SK-MEL-5 (cell line): ENCODE results near the gene ADD3.

RAMPAGE:
- cytosol, long total RNA, result no peak
- long total RNA, result no peak
- nucleus, long total RNA, result no peak
Observed at GRCh38 chr10:103535419-103535741, 41.9 kb downstream of the NEURL1 start.

DNA sequence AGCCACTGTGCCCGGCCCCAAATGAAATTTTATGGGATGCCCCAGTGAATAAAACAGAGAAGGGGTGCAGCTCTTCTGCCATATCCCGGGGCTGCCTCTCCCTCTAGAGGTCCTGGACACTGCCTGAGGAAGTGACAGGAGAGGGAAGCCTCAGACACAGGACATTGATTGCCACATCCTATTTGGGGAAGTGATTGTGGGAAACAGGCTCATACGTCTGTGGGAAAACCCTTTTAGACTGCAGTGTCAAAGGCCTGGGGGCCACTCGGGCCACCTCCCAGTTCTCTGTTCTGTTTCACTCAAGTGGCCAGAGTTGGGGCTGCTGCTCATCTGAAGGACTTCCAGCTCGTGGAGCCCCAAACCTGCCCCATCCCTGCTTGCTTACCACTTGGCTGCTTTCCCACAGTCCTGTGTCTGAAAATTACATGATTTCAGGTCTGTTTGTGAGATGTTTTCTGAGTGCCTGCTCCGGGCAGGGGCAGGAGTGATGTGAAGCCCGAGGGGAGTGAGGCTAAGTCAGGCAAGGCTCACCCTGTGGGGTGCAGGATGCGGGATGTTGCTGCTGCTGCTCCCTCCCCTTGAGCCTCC, 58.2 kb downstream of the NEURL1 start:
RAMPAGE:
- cytosol, long total RNA, result no peak
- long total RNA, result no peak
- nucleus, long total RNA, result no peak

GRCh38 chr10:103557601-103558041, 64.1 kb downstream of the NEURL1 start:
RAMPAGE:
- cytosol, long total RNA, result no peak
- long total RNA, result no peak
- nucleus, long total RNA, result no peak

DNA sequence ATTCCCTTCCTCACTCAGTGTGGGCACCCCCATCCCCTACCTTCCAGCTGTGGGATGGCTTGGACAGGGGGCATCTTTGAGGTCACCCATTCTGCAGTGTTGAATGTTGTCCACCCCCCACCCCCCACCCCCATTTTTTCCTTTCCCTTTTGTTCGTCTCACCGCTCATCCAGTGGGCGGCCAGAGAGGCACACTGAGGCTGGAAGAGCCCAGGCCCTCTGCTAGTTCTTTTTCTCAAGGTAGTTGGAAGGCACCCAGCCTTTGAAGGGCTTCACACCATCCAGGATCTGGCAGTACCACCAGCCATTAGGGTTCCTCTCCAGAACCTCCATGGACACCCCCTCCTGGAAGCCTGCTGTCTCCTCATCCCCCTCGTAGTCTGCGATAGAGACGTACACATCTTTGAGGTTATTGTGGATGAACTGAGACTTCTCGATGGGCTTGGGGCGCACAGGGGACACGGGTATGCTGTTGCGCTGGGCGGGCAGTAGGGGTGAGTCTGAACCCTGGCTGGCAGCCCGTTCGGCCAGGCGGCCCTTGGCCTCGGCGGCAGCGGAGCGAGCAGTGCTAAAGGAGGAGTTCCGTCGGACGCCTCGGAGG, 108.2 kb downstream of the NEURL1 start:
RAMPAGE:
- cytosol, long total RNA, result no peak
- long total RNA, result no peak
- nucleus, long total RNA, result no peak

DNA sequence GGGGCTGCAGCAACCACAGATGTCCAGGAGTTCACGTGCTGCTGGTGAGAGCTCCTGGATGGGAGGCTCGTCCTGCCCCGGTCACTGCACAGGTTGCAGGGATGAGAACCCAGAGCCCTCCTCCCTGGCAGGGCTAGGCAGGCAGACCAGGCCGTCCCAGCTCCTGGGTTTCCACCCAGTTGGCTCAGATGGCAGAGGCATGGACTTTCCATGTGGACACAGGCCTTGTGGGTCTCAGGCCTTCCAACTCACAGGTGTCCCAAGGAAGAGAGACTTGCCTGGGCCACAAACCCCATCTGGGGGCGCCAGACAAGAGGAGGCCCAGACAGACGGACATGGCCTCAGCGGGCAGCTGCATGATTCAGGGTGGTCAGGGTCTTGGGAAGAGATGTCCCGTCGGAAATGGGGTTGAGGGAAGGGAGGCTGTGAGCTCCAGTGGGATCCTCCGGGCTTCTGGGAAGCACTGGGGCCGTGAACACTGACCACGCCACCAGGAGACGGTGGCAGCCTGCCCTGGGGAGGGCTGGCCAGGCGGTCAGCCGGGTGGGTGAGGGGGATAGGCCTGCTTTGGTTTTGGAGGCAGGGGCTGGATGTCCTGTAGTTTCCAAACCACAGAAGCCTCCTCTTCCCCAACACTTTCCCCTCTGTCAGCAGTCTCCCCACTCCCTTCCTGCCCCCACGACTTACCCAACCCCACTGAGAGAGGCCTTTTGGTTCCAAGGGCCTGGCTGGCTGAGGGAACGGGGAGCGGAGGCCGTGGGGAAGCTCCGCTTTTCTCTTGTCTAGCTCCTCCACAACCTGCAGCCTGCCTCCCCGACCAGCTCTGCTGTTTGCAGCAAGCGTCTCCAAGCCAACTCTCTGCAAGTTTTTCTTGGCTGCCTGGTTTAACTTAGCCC, 126.5 kb downstream of the NEURL1 start:
RAMPAGE:
- cytosol, long total RNA, result no peak
- long total RNA, result no peak
- nucleus, long total RNA, result no peak

DNA sequence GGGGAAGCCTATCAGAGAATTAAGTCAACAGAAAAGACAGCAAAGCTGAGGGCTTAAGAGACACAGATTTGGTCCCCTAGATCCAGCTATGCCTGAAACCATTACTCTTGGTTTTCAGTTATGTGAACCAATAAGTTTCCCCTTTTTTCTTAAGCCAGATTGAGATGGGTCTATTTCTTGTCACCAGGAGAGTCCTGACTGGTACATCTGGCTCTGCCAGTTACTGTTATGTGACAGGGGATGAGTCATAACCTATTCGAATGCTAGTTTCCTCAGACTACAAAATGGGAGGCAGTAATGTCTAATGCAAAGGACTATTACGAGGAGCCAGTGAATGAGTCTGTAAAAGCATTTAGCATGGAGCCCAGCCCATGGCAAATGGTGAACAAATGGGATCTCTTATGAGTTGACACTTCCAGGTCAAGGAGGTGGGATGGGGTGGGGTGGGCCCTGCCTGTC, 110.2 kb downstream of the SH3PXD2A start:
RAMPAGE:
- cytosol, long total RNA, result no peak
- long total RNA, result no peak
- nucleus, long total RNA, result no peak

RAMPAGE:
- cytosol, long total RNA, result no peak
- long total RNA, result no peak
- nucleus, long total RNA, result no peak
Observed at GRCh38 chr10:103834885-103835549, 20.4 kb downstream of the SH3PXD2A start.

DNA sequence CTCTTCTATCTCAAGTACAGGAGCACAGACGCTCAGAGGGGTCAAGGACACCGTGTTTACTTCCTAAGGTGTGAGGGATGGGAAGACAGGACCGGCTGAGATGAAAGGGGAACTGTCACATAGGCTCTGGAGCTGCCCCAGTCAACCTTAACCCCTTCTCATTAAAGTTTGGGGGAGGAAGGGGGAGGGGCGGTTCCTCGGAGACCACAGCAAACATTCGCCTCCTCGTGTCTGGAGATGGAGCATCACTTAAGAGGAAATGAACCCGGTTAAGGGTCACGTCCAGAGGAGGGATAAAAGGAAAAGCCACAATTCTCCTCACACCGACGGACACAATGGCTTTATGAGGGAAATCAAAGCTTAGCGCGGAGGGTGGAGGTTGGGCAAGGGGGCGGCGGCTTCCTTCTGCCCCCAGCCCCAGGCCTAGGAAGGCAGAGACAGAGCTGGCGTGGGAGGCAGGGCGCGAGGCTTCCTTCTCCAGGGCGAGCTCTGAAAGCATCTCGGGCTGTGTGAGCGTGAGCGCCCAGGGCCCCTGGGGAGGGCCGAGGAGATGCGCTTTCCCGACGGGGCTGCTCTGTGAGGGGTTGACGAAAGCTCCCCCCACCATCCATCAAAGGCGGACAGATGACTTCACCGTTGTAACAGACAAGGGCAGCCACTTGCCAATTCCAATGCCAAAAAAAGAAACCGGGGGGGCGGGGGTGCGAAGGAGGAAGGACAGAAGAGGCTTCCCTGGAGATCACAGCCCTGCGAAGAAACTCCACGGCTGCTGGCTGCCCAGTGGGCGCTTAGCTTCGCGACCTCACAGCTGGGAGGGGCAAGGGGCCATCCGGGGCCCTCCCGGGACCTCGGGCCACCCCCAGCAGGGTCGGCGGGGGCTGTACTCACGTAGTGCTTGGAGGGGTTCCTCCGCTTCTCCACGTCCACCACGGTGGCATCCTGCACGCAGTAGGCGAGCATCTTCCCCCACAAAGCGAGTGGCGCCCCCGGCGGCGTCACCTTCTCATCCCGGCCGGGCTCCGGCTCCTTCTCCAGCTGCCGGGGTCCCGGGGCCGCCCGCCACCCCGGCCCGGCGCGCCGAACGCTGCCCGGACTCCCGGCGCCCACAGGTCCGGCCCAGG, 709 bp downstream of the SH3PXD2A start:
RAMPAGE:
- cytosol, long total RNA, result no peak
- long total RNA, result no peak
- nucleus, long total RNA, result no peak

DNA sequence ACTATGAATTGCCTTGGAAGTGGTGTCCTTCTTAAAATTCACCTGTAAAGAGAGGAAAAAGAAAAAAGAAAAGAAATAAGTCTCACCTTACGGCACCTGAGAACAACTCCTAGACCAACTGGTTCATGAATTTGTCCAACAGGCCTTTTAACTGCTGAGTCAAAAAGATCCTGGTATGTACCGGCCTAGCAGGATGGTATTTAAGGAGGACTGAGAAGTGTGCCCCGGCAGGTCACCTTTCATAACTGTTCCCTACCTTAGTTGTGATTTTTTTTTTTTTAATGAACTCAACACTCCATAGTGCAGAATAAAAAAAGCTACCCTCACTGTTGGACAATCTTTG, 25.8 kb downstream of the STN1 start:
RAMPAGE:
- cytosol, long total RNA, result no peak
- long total RNA, result no peak
- nucleus, long total RNA, result no peak

RAMPAGE:
- cytosol, long total RNA, result no peak
- long total RNA, result no peak
- nucleus, long total RNA, result no peak
Observed at GRCh38 chr10:103901355-103901698, 16.7 kb downstream of the STN1 start.

GRCh38 chr10:103966432-103966882, 483 bp upstream of the SLK start:
RAMPAGE:
- cytosol, long total RNA, result no peak
- long total RNA, result no peak
- nucleus, long total RNA, result no peak

RAMPAGE:
- cytosol, long total RNA, result no peak
- long total RNA, result no peak
- nucleus, long total RNA, result no peak
Observed at GRCh38 chr10:104067269-104067938, 18.3 kb downstream of the COL17A1 start.

DNA sequence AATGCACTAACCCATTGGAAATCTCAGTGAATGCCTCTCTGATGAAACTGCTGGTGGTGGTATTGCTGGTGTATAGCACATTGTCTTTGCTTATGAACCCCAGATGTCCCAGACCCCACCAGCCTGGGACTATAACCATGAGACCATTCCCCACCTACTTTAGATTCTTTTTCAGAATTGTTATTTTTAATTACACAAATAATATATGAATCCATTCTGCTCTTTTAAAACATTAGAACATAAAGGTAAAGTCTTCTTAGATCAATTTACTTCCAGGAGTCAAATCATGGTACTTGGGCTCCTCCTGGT, 10.4 kb downstream of the CFAP43 start:
RAMPAGE:
- cytosol, long total RNA, result no peak
- long total RNA, result no peak
- nucleus, long total RNA, result no peak

GRCh38 chr10:104322963-104323562, 15.2 kb downstream of the ITPRIP start:
RAMPAGE:
- cytosol, long total RNA, result no peak
- long total RNA, result no peak
- nucleus, long total RNA, result no peak

RAMPAGE:
- cytosol, long total RNA, result no peak
- long total RNA, result no peak
- nucleus, long total RNA, result no peak
Observed at GRCh38 chr10:104328839-104329772, 9.2 kb downstream of the ITPRIP start.

RAMPAGE:
- cytosol, long total RNA, result no peak
- long total RNA, result no peak
- nucleus, long total RNA, result no peak
Observed at GRCh38 chr10:104349514-104350220, 4.0 kb upstream of the CFAP58 start.

DNA sequence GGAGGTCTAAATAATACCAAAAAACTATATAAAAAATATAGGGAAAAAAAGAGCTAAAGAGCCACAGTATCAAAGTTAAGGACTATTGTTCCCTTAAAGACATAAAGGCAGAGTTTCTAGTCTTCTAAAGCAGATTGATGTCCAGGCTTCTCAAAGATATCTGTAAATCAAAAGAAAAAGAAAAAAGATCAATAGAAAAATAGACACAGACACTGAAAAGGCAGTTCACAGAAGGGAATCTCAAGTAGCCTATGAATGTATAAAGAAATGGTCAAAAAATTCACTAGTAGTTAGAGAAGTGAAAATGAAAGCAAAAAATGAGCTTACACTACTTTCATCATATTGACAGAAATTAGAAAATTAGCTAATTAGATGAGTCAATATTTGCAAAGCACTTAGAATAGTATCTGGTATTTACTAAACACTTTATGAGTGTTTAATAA, 1.8 kb upstream of the CFAP58 start:
RAMPAGE:
- cytosol, long total RNA, result no peak
- long total RNA, result no peak
- nucleus, long total RNA, result no peak

RAMPAGE:
- cytosol, long total RNA, result no peak
- long total RNA, result no peak
- nucleus, long total RNA, result no peak
Observed at GRCh38 chr10:104447163-104447946, 93.7 kb downstream of the CFAP58 start.

GRCh38 chr10:110007884-110008437, at the start of gene ADD3:
Gene ADD3 (plus strand): TSS chr10:110007984.
RAMPAGE:
- cytosol, long total RNA, result start-site peak on the plus strand at chr10:110007951-110007989, 307 and 392 reads in 2 replicates; start-site peak on the plus strand at chr10:110008185-110008231, 1,090 and 1,235 reads in 2 replicates
- long total RNA, result start-site peak on the plus strand at chr10:110007969-110008009, 232 and 290 reads in 2 replicates; start-site peak on the plus strand at chr10:110008181-110008231, 995 and 1,130 reads in 2 replicates
- nucleus, long total RNA, result start-site peak on the plus strand at chr10:110007939-110007996, 55 and 53 reads in 2 replicates; start-site peak on the plus strand at chr10:110008186-110008245, 619 and 75 reads in 2 replicates

GRCh38 chr10:110008438-110009212, 841 bp downstream of the ADD3 start:
RAMPAGE:
- cytosol, long total RNA, result no peak
- long total RNA, result no peak
- nucleus, long total RNA, result no peak